ENCODE measurements around the genes SFTPA1, NUTM2E and GPR15LG.

- RRBS, result 14% methylated on average over 1 of the region's 15 CpGs
Measured at GRCh38 chr10:79316571-79317473, 30.4 kb upstream of the PPIF start.

- RRBS, result no CpG with 5 or more reads among the region's 10 CpGs
Measured at GRCh38 chr10:79323188-79323992, 23.9 kb upstream of the PPIF start.

DNA sequence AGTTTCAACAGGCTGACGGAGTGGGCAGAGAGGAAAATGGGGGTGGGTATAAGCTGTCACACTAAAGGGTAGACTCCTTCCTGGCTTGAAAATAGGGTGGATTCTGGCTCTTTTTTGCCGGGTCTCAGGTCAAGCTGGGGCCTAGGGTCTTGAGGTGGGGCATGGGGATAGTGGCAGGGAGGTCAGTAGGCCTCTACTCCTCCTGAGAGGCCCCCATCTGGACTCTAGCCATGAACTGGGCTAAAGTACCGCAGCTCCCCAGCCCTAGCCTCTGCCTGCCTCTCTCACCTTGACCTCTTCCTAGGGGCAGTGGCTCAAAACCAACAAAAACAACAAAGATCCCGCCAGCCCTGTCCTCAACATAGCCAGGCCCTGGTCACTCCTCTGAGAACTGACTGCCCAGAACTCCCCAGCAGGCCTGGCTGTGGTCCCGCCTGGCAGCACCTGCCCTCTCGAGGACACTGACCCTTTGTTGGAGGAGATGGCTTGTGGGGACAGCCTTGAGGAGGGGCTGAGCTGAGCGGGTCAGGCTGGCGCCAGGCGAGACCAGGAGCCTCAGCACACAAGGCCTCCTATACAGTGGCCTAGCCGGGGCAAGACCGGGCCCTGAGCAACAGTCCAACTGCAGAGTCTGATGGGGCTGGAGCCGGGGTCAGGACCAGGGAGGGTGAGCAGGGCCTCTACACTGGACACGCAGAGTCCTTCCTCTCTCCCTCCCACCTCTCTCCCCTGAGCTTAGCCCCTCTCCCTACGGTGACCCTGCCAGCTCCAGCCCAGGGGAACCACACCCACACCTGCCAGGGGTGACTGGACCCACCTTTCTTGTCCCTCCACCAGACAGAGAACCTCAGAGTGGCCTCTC lies 11.7 kb upstream of the PPIF start:
- RRBS, result 100% methylated on average over 1 of the region's 14 CpGs

DNA sequence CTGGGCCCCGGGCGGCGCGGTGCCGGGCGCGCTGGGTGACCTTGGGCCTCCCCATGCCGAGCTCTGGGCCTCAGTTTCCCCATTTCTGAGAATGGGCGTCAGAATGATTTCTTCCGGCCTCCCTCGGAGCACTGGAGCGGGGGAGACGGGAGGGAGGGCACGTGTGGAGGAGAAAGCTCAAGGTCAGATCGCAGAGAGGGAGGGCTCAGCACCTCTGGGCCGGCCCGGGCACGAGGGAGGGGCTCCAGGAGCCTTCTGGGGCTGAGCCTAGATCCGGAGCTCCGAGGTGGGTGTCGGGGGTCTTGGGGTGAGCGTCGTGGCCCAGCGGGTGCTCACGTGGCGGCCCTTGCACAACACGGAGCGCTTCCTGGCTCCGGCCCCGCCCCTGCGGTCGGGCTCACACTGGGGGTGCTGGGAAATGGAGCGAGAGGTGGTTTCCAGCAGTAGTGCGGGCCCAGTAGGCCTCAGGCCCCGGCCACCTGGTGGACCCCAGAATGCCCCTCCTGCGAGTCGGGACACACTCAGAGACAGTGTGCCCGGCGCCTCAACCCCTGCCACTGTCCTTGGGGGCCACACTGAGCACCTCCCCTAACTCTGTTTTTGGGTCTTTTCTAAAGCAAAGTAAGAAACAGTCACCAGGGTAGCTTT lies 653 bp downstream of the PPIF start:
- RRBS, result 3% methylated on average over 26 of the region's 39 CpGs

DNA sequence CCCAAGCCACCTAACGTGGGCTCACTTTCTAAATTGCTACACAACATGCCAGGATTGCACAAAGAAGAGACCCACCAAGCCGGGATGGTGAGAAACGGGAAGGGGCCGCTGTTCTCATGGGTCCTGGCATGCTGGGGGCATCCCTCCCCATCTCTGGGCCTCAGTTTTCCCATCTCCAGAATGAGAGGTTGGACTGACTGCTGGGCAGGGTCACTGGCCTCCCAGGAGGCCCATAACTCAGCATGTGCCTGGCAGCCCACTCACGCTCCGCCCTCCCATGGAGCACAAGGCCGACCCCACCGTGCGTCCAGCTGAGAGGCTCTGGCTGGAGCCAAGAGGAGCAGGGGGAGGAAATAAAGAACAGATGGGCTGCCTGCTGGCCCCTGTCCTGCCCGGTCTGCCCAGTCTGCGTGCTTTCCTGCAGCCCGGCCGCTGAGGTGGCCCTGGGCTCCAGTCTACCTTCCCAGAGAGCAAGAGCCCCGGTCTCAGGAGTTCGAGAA lies 43.9 kb downstream of the ZCCHC24 start:
- RRBS, result 95% methylated on average over 1 of the region's 15 CpGs

DNA sequence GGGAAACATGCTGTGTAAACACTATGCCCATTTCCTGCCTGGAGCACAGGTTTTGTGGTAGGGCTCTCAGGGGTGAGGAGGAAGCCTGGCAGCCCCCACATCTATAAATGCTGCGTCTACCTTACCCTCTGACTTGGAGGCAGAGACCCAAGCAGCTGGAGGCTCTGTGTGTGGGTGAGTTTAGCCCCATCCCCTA lies at the start of gene SFTPA1:
SFTPA1 (plus strand) TSS at position 131 of the 196 bp plus-strand sequence.
- RRBS, result no CpG with 5 or more reads among the region's 1 CpG

DNA sequence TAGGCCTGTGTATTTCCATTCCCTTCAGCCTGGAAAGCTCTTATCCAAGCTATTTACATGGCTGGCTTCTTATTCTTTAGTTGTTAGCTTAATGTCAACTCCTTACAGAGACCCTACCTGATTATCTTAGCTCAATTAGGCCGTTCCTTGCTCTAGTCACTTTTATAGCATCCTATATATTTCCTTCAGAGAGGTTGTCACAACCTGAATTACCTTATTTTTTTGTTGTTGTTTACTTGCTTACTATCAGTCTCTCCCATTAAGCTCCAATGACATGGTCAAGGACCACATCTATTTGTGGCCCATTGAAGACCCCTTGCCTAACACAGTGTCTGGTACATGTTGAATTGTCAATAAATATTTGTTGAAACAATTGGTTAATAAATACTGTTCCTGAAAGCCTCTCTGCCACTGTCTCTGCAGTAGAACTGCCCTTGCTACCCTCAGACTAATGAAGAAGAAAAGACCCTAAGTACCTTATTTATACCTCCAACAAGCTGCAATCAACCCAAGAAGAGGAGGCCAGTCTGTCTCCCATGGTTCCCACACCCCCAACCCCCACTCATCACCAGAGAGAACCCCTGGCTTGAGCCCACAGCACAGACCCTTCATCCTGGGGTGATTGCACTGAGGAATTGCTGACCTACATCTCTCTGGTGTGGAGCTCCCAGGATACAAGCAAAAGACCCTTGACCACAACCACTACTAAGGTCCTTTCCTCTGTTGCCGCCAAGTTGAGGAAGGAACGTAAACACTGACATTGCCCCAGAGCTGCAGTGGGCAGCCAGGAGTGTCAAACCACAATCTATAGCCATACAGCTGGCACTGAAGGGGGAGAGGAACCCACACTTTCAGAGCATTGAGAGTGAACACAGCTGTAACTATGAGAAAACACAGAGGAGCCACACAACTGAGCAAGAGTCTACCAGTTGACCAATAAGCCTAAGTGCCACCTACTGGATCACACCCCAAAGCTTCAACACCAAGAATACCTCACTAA lies 45.2 kb downstream of the NUTM2B start:
- RRBS, result no CpG with 5 or more reads among the region's 3 CpGs

GRCh38 chr10:79826094-79827367 lies at the start of gene NUTM2E:
NUTM2E (plus strand) TSS chr10:79826739.
- RRBS, result 2% methylated on average over 19 of the region's 131 CpGs

DNA sequence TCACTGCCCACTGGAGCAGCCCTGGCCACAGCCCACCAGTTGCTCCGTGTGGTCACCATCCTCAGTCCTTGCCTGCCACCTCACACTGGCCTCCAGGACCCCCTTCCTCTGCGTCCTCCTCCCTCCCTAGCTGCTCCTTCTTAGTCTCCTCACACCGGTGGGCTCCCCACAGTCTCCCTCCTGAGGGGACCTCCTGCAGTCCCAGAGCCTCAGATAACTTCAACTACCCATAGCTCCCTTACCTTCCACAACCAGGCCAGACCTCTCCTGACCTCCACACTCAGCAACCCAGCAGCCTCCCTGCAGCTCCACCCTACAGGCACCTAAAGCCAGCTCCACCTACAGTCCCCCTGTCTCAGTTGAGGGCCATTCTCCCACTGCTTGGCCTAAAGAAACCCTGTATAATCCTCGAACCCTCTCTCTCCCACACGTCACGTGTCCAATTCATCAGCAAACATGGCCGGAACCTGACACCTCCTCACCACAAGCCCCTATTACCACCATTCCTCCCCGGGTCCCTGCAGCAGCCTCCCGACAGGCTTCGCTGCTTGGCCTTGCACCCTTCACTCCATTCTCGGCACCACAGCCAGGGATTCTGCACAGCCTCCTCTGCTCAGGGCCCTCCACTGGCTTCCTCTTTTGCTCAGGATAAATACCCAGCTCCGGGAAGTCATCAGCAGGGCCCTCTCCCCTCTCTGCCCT lies 28.1 kb downstream of the PLAC9 start:
- RRBS, result no CpG with 5 or more reads among the region's 12 CpGs

- RRBS, result no CpG with 5 or more reads among the region's 9 CpGs
Measured at GRCh38 chr10:80196202-80197187, 8.8 kb downstream of the ANXA11 start.

GRCh38 chr10:80279986-80280835 lies 9.2 kb downstream of the MAT1A start:
- RRBS, result no CpG with 5 or more reads among the region's 23 CpGs

DNA sequence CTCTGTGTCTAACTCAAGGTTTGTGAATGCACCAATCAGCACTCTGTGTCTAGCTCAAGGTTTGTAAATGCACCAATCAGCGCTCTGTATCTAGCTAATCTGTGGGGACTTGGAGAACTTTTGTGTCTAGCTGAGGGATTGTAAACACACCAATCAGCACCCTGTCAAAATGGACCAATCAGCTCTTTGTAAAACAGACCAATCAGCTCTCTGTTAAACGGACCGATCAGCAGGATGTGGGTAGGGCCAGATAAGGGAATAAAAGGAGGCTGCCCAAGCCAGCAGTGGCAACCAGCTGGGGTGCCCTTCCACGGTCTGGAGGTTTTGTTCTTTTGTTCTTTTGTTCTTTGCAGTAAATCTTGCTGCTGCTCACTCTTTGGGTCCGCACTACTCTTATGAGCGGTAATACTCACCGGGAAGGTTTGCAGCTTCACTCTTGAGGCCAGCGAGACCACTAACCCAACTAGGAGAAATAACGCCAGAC lies 90.2 kb upstream of the NRG3 start:
- RRBS, result no CpG with 5 or more reads among the region's 9 CpGs

DNA sequence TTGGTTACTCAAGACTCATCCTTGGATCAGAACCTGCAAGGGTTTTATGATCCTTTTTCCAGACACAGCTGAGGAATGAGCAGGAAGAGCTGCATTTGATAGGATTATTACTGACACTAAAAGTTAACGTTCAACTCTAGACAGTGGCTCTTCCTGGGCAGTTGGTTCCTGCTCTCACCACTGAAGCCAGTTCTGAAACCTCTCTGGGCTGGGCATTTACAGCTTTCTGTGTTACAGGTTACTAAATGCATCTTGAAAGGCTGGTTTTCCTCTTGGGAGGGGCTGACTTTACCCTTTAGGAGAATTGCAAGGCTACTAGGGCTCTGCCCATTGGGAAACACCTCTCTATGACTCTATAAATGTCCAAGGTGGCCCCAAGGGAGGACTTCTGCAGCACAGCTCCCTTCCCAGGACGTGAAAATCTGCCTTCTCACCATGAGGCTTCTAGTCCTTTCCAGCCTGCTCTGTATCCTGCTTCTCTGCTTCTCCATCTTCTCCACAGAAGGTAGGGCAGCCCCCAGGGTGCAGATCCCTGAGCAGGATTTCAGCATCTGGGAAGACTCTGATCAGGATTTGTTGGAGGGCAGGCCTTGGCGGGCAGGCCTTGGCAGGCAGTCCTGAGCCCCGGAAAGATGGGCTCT lies at the start of gene GPR15LG:
GPR15LG (plus strand) TSS at position 385 of the 641 bp plus-strand sequence.
- RRBS, result no CpG with 5 or more reads among the region's 4 CpGs

DNA sequence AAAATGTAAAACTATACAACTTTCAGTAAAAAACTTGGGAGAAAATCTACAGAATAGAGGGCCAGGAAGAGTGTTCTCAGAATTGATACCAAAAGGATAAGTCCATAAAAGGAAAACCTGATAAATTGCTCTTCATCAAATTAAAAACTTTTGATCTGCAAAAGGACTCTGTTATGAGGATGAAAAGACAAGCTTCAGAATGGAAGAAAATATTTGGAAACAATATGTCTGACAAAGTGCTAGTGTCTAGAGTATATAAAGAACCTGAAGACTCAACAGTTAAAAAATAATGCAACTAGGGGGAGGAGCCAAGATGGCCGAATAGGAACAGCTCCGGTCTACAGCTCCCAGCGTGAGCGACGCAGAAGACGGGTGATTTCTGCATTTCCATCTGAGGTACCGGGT lies 34.8 kb downstream of the RGR start:
- RRBS, result no CpG with 5 or more reads among the region's 7 CpGs

DNA sequence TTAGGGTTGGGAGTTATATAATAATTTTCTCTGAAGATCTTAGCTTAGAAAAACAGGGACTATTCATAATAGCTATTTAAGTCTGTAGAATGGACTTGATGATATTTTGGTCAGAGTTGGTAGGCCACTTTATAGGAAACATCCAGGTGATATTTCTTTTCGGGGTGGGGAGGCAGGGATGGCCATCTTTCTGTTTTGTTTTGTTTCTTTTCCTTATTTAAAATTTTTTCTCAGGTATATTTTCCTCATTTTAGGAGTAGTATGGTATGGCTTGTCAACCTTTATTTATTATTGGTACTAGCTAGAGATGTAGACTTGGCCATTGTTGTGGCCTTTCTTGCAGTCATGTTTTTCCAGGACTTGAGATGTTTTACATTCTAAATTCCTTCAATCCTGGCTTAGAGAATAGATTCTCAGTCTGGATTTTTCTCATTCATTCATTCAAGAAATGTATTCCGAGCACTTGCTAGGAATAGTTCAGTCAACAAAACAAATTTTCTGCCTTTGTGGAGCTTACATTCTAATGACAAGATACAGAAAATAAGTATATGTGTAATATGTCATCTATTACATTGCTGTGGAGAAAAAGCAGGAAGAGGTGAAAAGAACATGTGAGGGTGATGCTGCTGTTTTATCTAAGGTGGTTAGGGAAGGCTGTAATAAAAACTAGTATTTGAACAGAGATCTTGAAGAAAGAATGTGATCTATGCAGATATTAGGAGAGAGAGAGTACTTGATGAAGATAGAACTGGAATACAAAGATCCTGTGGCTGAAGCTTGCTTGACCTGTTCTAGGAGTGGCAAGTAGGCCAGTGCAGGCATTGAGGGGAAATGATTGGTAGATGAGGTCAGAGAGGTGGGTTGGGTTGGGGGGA lies 7.7 kb downstream of the CCSER2 start:
- RRBS, result no CpG with 5 or more reads among the region's 2 CpGs

DNA sequence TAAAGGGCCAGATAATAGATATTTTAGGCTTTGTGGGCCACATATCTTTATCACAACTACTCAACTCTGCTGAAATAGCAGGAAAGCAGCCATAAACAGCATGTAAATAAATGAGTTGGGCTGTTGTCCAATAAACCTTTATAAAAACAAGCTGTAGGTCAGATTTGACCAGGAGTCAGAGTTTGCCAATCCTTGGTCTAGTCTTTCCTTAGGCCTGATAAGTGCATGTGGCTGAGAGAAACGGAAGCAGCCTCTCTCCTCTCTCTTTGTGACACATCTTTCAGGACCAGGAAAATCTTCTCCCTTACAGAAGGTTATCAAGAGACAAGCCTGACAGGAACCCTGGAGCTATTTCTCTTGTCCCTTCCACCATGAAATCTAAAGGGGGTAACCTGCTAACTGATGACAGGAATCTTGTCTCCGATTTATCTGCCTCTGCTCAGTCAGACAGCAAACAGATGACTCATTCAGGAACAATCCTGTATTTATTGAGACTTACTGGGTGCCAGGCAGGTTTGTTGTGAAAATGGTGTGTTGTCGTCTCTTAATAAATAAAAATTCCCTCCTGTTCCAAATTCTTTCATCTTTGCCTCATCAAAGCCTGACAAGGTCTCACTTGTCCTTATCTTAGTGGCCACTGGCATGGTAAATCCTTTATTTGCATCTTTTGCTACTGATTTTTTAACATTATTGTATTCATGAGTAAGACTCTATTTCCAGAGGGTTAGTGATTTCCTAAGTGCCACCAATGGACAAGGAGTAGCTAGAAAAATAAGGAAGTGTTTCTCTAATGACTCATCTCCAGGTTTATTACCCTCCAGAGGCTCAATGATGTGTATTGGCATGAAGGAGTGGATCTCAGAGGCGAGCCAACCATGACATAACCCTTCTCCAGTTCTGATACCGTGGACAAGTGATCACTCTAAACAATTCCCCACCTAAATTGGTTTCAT lies 724.2 kb downstream of the GRID1 start:
- RRBS, result no CpG with 5 or more reads among the region's 5 CpGs

DNA sequence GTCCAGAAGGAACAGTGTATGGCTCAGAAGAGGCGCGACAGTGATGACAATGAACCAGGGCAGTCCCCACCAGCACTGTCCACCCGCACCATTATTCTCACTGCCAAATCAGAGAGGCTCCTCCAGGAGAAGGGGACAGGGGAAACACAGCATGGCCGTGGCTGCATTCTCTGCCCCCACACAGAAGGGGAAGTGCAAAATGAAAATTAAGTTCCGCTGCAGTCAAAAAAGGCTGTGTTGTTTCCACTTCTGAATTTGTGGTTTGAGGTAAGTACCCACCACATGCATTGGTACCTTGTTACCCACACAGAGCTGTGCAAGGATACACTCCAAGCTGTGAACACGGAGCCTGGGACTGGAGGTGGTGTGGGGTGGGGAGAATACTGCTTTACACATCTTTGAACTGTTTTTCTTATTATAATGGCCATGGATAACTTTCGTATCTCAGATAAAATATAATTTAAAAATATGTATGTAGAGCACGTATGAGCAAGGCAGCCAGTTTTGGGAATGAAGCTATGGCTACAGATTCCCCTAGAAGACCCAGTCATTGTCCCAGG lies 419.5 kb downstream of the GRID1 start:
- RRBS, result no CpG with 5 or more reads among the region's 8 CpGs

- RRBS, result no CpG with 5 or more reads among the region's 6 CpGs
Measured at GRCh38 chr10:86261948-86262399, 104.6 kb downstream of the GRID1 start.

DNA sequence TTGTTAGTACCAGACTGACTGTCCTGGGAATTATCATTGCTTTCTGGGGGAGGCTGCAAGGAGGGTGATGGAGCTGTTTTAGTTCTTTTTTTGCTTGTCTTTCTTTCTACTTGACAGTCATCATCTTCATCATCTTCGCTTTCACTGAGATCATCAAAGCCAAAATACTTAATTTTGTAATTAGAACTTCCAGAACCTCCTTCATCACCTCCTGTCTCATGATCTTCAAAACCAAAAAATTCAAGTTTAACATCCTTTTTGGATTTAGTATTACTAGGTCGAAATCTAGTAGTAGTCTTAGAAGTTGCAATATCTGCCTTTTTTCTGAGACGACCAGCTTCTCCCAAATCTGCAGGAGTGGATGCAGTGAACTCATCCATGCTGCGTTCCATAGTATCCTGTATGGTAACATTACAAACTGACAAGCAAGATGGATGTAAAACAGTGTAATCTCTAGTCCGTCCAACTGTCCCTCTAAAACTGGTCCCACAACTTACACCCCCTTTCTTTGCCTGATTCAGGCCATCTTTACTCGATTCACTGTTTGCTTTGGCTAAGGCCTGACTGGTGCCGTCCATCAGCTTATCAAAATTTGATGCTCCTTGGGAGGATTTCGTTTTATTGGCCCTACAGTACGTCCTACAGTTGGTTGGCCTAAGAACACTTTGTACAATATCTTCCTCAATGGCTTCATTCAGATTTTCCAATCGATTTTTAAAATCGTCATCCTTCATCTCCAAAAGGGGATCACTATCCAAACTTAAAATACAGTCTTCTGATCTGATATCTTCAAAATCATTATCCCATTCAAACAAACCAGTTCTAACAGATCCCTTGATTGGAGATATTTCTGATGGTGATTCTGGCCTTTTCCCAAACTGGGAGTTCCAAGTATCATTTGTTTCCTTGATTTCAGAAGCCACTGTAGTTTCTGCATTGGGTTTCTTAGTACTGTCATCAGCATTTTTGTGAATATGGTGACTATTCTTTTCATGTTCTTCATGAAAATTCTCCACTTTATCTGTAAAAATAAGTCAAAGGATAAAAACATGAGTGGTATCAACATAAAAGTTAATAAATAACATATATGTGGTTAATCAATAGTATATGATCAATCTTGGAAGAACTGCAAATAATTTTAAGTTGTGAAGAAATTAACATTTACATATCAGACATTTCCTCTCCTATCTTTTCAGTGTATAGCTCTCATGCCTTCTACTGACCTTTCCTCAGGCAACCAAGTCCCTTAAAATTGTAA lies 21.4 kb downstream of the WAPL start:
- RRBS, result no CpG with 5 or more reads among the region's 11 CpGs